ENCODE data around the gene HDDC2.

DNA sequence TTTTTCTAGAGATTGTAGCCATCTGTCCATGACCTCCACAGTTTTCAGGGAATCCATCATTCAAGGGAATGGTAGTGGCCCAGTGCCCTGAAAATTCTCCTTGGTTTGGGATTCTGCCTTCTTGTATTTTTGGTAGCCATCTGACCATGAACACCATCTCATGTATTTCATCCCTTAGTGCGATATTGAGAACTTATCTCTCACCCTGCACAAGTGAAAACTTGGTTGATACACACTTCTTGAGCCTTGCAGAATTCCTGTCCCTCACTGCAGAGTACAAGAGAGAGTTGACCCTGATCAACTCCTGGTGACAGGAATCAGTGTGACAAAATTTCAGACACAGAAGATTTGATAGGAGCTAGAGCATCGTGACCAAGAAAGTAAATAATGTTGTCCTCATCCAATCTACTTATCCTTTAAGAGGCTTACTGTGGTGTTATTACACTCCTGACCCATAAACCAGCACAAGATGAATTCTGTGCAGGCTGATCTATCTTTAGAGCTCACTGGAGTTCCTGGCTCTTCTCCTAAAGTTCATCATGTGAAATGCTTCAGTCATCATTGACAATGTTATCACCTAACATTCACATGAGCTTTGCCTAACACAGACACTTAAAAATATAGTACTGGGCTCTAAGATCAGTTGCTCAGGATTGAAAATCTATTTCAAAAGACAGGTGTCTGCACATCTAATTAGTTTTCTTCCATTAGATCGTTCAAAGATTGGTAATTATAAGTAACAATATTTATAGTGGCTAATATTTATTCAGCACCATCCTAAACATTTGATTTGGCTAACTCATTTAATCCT is 271.1 kb upstream of the HSF2 start:
- PRO-cap, result no peak

DNA sequence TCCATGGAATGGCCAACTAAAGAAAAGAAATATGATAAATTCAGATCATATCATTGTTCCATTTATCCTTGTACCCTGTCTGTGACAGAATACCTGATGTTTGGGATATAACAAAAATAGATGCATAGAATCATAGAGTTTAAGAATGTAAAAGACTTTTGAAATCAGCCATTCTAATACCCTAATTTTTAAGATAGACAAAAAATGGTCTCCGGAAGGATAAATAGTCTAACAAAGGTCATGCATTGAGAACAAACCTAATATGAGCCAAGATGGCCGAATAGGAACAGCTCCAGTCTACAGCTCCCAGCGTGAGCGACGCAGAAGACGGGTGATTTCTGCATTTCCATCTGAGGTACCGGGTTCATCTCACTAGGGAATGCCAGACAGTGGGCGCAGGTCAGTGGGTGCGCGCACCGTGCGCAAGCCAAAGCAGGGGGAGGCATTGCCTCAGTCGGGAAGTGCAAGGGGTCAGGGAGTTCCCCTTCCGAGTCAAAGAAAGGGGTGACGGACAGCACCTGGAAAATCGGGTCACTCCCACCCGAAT is 164.9 kb downstream of the TRDN start:
- PRO-cap, result no peak

DNA sequence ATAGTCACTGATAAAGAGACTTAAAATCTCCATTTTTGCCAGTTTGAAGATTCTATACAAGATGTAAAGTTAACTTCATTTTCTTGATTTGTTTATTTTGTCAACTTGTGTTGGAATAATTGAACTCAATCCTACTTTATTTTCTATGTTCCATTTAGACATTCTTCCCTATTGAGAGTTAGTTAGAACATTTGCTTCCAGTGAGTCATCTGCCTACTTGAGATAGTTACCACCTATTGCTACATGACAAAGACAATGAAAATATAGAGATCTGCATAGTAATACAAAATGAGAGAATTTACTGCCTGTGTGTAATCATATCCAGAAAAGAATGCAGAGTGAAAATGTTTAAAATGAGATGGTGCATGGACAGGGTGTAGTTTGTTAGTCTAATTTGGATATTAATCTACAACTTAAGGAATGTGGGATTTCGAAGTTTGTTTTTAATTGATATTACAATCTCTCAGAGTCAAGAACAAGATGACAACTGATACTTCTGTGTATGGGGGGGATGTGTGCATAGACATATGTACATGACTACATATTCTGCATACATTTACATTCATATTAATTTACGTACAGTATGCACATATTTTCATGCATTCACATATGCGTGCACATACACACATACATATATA is 420.0 kb downstream of the NKAIN2 start:
- PRO-cap, result no peak

DNA sequence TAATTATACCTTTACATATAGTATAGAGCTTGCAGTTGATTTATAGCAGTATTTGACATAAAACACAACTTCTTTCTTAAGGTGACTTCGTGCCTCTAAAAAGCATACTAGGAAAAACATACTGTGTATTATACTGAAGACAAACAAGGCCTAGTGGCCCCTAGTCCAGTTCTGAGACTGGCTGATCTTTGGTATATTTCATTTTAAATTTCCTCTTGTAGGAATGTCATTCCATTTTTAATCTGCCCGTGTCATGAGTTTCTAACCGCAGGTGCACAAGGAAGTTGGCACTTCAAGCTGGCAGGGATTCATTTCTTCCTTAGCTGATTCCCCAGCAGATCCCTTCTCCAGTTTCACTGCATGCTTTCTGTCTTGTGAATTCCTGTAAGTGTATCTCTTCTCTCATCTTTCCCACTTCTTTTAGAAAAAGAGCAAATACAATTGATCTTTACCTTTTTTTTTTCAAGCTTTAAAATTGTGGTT is 36.8 kb downstream of the RNF217 start:
- PRO-cap, result no peak

GRCh38 chr6:125044907-125045581 is 82.8 kb downstream of the RNF217 start:
- PRO-cap, result no peak

- PRO-cap, result no peak
Measured at GRCh38 chr6:125154713-125155464, 1.3 kb downstream of the TPD52L1 start.

DNA sequence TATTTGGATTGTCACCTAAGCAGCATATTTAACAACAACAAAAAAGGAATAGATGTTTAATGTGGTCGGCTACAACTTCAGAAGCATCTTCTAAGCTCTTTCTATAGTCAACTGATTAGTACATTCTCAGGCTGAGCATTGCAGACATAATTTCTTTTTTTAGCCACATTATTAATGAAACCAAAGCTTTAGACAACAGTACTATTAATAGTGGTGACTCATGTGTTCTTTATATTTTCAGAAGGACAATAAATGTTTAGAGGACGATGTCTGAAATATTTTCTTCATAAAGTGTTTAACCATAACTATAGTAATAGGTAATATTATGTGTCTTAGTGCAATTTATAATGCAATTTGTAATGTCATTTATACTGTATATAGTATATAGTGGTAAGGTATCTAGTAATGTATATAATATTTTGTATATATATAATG is 52.4 kb downstream of the TPD52L1 start:
- PRO-cap, result no peak

DNA sequence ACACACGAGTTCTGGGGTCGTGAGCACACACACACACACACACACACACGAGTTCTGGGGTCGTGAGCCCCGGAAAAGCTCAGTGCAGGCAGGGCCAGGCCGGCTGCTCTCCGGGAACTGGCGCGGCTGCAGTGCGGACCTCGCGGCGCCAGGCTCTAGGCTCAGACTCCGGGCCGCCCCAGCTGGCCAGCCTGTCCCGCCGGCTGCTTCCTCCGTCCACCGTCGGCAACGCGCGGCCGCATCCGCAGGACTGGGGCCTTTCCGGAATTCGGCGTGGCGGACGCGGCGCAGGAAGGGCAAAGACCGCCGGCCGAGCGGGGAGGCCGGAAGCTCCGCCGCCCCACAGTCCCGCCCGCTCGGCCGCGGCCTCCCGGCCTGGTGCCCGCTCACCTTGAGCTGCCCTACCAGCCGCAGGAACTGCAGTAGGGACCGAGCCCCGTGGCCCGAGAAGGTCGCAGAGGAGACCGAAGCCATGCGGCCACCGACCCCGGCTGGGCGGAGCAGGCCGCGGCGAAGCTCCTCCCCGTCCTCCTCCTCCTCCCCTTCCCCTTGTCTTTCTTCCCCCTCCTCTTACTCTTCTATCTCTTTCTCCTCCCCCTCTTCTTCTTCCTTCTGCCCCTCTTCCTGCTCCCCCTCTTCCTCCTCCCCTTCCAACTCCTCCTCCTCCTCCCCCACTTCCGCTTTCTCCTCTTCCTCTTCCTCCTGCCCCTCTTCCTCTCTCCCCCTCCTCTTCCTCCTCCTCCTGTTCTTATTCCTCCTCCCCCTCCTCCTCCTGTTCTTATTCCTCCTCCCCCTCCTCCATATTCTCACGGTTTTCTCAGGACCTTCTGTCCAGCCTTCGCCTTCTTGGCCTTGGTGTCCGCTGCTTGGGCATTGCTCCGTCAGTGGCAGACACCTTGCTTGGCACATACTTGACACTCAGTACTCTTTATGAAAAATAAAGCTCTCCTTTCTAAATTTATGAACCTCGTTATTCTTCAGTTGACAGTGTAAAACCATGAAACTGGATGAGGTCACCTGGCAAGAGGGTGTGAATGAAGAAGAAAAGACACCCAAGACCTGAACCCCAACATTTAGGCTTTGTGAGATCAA is at the start of gene HDDC2:
Gene HDDC2 (minus strand): TSS at position 509 of the 1,092 bp plus-strand sequence.
- PRO-cap, result bidirectional peak, plus-strand start at position 828 of the sequence, minus-strand start at position 614 of the sequence

GRCh38 chr6:125344385-125344692 is 42.6 kb upstream of the HDDC2 start:
- PRO-cap, result no peak

GRCh38 chr6:125346027-125347336 is 44.7 kb upstream of the HDDC2 start:
- PRO-cap, result bidirectional peak, plus-strand start at chr6:125346624, minus-strand start at chr6:125346504; unidirectional peak, minus-strand start at chr6:125346818

DNA sequence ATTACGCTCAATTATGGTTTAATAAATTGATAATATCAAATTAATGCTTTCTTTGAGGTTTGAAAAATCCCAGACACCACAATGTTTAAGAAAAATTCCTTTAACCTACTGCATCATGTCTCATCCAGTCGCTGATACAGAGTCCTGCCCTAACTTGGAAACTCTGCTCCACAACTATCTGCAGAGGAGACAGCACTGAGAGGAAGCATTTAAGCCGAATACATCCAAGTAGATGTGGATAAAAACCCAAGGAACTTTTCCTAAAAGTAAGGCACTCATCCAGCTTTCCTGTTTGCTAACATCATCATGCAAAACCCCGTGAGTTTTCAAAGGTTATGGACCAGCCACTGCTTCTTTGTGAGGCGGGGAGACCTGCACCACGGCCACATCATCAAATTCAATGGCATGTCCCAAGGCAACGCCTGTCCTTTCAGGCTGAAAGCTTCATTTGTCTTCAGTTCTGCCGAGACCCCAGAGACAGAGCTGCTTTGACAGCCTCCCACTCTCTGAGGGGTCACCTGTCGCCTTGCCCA is 142.3 kb upstream of the HDDC2 start:
- PRO-cap, result bidirectional peak, plus-strand start at position 457 of the sequence, minus-strand start at position 402 of the sequence

DNA sequence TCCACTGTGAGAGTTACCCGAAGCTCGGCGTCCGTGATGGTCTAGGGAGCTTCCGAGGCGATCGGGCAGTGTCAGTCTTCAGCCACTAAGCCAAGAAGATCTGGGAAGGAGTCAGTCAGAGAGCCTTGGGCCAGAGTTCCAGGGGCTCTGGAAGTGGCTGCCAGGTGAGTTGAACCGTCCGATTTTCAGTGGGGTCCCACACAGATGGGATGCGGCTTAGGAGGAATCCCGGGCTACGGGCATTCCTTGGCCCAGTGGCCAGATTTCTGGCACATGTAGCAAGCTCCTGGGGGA is 44.4 kb upstream of the HEY2 start:
- PRO-cap, result no peak

- PRO-cap, result bidirectional peak, plus-strand start at chr6:125747084, minus-strand start at chr6:125746854
Measured at GRCh38 chr6:125746569-125747255, 2.7 kb upstream of the HEY2 start.

DNA sequence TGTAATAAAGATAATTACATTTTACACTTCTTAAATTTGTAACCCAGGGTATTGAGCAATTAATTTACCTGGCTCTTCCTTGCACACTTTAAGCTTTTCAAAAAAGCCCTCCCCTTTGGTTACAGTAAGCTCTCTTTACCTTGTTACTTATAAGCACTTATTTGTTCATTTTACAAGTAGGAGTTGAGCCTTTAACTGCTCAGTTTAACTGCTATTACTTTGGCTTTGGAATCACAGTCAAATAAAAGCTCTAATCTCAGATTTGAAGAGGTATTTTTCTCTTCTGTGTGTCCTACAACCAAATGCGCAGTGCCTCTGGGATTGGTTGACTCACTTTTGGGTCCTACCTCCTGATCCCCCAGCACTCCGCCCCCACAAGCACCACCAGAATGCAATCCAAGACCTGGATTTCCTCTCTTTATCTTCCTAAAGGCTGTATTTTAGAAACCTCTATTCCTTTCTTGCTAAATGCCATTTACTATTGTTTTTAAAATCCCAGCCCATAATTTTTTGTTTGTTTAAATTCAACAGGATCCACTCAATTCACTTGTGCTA is 2.5 kb downstream of the NCOA7 start:
- PRO-cap, result no peak

DNA sequence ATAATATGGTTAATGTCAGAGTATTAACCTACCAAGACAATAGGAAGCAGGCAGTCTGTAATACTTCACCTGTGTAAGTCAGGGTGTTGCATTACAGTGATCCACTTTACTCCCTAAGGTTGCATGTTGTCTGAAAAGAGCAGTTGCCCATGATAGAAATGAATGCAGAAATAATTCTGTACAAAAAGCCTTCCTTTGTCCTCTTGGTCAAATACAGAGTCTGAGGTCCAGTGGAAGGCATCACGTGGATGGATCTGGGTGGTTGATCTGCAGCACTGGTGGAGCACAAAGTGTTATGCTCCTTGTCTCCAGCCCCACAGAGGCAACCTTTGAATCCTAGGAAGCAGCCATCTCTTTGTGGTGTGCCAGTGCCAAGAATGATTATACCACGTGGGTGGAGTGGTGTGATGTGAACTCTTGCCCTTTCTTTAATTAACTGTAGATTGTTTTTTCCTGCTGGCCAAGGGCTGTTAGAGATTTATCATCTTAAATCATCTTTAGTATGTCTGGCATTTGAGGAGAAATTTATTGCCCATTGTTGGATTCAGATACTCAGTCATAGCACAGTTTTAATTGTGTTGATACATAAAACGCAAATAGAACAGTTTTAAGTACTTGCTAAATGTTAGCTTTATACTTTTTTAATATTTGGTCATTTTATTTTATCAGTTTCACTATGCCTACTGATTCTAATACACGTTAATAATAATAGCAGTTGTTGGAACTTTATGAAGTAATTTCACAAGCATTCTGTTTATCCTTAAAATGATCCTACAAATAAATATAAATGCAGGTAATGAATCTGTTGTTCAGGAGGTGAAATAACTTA is 31.1 kb downstream of the NCOA7 start:
- PRO-cap, result no peak

DNA sequence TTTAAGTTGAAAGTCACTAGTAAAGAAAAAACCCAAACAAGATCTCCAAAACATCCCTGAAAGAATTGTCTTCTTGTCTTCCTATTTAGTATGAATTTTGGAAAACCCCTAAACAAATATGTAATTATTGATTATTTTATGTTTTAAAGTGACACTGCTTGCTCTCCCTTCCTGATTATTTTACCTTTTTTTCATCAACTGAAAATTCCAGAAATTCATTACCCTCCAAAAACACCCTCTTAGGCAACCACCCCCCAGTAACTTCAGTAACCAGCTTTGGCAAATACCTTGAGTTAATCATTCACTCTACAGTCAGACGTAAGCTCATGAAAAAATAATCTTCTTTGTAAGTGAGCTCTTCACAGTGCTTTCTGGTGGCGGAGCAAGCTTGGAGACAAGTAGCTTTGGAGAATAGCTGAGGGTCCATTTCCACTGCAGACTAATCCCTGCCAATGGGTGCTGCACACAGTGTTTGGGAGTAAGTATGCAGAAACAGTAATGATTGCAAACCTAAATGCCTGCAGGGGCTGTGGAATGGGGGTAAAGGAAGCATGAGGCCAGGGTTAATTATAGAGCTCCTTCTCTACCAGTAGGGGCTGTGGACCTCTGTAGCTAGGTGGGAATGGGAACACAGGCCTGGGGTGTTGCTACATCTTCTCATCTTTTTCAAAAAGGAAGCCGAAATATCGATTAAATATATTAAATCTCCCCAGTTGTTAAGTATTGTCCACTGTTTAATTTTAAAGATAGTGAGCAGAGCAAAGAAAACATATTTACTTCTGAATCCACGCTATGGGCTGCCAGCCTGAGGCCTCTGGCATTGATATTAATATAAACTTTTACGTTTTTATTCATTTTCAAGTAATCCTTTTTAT is 56.8 kb upstream of the HINT3 start:
- PRO-cap, result no peak

- PRO-cap, result no peak
Measured at GRCh38 chr6:126773014-126773340, 345.5 kb upstream of the RSPO3 start.

DNA sequence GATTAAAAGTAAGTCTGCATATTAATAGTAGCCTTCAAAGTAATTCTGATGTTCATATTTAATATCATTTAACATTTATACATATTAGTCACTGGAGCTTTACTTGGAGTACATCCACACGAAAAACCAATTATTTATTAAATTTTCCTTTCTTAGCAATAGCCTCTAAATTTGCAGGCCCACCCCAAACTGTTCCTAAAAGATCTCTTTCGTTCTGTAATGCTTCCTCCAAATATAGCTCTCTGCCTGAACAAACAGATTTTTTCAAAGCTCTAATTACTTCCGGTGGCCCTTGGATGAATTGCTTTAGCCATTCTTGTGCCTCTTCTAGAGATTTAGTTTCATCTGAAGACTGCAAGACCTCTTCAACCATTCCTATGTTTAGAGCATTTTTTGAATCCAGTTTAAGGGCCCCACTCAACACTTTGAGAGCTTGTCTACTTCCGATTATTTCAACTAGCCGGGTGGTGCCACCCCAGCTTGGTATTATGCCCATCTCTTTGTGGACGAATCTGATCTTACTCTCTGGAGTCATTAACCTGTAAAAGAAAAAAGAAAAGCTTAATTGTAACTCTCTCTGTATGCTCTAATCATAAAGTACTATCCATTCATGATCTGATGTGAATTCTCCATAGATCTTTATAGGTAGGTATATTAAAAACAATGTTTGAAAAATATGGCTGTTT is 23.2 kb downstream of the RNF146 start:
- PRO-cap, result no peak

- PRO-cap, result no peak
Measured at GRCh38 chr6:127464004-127464624, 4.9 kb upstream of the KIAA0408 start.

DNA sequence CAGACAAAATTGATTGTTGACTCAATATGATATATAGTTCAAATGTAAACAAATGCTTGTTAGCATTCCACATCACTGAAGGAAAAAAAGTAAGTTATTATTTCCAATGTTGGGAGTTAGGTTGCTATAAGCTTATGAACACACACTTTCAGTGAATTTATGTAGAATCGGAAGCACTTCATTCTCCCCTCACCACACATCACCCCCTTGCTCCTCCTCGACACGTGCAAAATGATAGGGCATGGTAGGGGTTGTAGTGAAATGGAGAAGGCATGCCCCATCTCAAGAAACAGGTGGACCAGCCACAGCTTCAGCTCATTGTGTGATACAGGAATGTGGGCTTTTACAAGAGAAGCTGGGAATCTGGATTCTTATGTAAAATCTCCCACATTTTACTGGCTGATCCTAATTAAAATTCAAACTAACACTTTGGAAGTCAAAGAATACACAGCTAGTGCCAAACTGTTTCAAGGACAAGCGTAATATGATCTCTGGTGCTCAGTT is 24.1 kb upstream of the KIAA0408 start:
- PRO-cap, result no peak